ENCODE data around the gene KCNA4.

DNA sequence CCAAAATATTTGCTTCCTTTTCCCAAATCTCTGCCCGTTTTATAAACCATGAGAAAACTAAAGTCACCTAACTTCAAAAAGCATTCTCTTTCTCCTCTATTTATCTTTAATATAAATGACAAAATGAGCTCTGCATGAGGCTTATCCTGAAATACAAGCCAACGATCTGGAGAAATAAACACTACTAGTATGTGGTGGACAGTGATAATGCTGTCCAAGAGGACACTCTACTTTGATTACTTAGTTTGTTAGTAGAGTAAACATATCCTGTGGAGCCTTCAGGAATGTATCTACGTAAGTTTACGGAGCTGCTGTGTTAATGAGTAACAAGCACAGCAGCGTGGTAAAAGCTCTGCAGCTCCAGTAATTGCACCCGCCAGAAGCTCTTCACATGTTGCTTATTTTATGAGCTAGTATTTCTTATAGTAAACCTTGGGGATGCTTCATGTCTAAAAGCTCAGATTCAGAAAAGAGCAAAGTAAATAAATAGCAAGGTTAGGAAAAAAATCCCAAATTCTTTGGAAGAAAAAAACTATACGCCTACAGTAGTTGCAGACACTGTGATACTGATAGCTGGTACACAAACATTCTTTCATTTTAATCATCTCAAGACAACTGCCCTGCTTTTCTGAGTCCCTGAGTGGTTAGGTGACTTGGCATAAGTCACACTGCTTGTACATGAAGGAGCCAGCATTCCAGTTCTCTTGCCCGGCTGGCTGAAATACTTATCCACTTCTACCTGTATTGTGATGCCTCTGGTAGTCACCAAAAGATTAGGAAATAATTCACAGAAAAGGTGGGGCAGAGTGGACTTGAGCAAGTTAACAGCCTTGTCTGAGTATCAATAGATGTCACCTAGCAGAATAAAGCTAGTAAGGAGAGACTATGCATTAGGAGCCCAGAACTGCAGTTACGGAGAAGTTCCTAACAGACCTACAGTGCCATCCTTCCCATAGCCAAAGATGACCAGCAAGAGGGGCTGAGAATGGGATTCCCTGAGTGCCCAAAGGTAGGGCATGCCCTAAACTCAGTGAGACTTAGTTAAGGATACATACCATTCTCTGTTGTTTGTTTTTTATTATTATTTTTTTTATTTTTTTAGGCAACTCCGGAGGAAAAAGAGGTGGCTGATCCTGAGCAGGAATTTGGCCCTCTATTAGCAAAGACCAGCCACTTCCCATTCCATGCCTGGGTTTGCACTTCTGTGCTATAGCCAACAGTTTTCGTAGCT lies 32.9 kb upstream of the CCDC34 start:
- PRO-cap = no peak

GRCh38 chr11:27460159-27460954 lies 12.2 kb downstream of the LGR4 start:
- PRO-cap = no peak

- PRO-cap = no peak
These were observed 2.5 kb downstream of the LGR4 start for GRCh38 chr11:27470157-27470384.

DNA sequence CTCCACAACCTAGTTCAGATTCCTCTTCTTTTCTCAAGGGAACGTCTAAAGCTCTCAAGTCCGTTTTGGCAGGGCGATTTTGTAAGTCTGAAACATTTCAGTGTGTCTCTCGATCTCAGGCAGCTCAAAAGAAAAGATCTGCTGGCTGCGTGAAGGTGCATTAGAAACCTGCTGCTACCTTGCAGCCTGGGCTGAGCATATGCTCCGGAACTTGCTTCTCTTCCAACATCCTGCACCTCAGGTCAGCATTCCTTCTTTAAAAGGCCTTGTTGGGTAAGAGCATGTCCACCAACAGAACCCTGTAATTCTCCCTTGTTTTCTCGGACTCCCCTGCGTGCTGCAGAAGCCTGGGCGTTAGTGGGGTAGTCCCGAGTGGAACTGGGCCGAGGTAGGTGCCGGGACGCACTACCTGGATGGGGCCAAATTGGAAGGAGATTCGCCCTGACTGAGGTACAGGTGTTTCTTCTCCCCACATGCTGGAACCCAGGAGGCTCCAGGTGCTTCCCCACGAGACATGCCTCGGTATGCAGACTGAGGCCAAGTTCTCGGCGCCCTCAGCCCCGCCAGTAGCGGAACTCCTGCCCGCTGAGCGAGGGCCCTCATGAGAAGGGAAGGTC lies 1.3 kb downstream of the LGR4 start:
- PRO-cap = no peak

- PRO-cap = no peak
These were observed 65.5 kb downstream of the BDNF start for GRCh38 chr11:27634767-27635227.

GRCh38 chr11:27716864-27717274 lies 16.6 kb upstream of the BDNF start:
- PRO-cap = no peak

DNA sequence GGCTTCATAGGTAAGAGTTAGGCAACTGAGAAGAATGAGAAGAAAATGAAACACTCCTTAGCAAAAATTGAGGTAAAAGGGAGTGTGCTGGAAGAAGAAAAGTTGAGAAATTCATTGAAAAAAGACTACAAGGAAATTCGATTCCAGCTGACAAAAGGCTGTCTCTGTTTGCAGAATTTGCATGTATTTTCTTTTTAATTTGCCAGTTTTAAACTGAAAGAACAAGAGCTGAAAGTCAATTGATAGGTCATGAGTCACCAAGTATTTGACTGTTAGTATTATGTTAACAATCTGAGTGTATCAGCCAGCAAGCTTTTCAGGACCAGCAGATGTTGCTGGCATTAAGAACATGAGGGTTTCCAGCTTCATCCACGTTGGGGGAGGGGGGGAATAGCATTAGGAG lies 726.6 kb downstream of the METTL15 start:
- PRO-cap = no peak

DNA sequence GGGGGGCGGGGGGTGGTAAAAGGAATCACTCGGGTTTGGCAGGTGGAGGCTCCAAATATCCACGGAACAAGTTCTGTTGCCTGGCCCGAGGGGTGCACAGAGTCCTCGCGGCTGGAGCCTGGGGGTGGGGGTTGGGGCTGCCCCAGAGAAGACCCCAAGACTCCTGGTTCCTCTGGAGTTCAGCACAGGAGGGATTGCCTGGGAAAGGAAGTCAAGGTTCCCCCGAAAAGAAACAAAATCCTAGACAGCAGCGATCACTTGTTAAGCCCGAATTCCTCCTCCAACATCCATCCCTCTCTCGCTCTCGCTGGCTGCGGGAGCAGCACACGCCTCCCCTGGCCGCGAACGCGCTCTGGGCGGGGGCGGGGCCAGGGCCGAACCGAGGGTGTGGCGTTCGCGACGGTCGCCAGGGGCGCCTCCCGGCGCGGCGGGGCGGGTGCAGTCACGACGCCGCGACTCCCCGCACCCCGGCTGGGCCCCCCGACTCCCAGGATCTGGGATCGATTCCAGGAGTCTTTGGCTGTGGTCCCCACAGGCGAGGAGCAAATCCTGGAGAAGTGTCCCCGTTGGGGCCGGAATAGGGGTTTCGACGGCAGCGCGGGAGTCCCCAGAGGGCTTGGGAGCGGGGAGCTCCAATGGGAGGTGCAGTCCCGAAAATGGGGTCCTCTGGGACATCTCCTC lies at the start of gene KCNA4:
Gene KCNA4 (minus strand): TSS at position 354 of the 681 bp plus-strand sequence.
- PRO-cap = no peak

GRCh38 chr11:30832333-30832654 lies 246.1 kb upstream of the MPPED2 start:
- PRO-cap = no peak

DNA sequence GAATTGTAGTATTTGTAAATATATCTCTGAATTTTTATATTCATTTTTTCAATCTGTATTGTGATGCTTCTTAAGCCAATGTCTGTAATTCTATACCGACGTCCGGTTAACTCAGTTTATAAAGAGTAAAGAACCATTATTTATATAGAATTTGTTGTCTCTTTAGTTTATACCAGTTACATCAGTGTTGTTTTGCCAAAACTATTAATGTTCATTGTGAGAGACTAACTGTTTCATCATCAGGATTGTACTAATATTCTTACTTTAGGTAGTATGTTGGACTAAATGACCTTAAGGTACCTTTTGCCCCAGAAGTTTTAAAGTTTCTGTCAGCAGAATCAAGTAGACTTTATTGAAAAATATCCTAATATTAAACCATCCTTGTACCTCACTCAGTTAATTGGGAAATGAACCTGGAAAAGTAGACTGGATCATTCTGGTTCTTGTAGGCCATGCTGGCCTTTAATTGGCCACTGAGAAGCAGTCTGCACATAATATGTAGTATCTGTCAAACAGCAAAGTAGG lies 2.5 kb downstream of the DNAJC24 start:
- PRO-cap = no peak

DNA sequence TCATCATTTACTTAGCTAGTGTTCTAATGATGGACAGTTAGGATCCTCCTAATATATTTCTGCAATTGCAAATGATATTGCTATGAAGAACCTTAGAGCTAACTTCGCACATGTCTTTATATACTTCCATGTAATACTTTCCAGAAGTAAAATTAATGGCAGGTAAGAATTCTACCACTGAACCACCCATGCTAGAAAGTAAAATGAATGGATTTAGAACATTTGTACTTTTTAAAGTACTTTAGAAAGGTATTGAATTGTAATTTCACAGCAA lies 25.5 kb upstream of the PAX6 start:
- PRO-cap = no peak

- PRO-cap = no peak
These were observed 82.5 kb downstream of the RCN1 start for GRCh38 chr11:32173484-32173683.

GRCh38 chr11:32396213-32396930 lies 39.0 kb downstream of the WT1 start:
- PRO-cap = bidirectional peak, plus-strand start at chr11:32396620, minus-strand start at chr11:32396422

DNA sequence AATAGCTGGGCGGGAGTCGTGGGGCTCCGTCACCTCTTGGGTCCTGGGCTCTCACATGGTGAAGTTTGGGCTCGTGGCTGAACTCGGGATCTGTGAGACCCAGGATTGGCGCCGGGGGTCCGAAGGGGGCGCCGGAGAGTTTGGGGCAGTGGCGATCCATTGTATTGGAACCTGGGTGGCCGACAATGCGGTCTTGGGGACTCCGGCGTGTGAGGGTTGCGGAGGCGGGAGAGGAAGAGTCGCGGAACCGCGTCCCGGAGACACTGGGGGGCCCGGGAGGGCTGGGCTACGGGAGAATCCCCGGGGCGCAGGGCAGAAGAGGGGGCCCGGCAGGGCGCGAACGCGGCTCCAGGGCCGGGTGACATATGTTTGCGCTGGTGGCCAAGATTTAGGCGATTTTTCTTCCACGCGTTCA lies 954 bp downstream of the QSER1 start:
- PRO-cap = bidirectional peak, plus-strand start at position 164 of the sequence, minus-strand start at position 67 of the sequence

GRCh38 chr11:32932672-32933052 lies 40.1 kb downstream of the QSER1 start:
- PRO-cap = no peak

GRCh38 chr11:33013675-33014251 lies 1.9 kb upstream of the DEPDC7 start:
- PRO-cap = no peak

DNA sequence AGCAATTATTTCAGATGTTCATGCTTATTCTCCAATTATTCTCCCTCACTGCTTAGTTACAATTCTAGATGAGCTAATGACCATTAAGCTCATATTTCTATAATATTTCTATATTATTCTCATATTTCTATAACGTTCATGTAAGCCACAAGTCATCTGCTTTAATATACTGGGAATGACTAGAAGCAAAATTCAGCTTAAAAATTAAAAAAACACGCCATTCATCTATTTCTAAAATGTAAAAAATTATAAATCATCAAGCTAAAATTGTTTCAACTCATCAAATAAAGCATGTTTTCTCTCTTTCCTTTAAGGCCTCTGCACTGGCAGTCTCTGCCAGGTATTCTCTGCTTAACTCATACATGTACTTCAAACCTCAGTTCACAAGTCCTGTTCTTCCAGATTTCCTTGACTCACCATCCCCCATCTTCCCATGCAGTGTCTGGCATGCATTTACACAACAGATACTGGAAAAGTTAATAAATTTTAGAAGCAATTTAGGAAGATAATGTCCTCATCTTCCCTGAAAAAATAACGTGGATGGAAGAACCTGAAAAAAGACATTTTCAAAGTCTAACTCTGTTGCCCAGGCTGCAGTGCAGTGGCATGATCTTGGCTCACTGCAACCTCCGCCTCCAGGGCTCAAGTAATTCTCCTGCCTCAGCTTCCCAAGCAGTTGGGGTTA lies 32.6 kb downstream of the CSTF3 start:
- PRO-cap = no peak

GRCh38 chr11:33161813-33162132 lies 493 bp upstream of the CSTF3 start:
- PRO-cap = bidirectional peak, plus-strand start at chr11:33162250, minus-strand start at chr11:33161948

- PRO-cap = no peak
These were observed 8.4 kb upstream of the C11orf91 start for GRCh38 chr11:33708555-33709914.

GRCh38 chr11:33723080-33724001 lies 12.9 kb downstream of the CD59 start:
- PRO-cap = no peak